Right ventricle myocardium (tissue), 1 donor: ENCODE results near the genes CIITA, DEXI and TNP2.

DNA sequence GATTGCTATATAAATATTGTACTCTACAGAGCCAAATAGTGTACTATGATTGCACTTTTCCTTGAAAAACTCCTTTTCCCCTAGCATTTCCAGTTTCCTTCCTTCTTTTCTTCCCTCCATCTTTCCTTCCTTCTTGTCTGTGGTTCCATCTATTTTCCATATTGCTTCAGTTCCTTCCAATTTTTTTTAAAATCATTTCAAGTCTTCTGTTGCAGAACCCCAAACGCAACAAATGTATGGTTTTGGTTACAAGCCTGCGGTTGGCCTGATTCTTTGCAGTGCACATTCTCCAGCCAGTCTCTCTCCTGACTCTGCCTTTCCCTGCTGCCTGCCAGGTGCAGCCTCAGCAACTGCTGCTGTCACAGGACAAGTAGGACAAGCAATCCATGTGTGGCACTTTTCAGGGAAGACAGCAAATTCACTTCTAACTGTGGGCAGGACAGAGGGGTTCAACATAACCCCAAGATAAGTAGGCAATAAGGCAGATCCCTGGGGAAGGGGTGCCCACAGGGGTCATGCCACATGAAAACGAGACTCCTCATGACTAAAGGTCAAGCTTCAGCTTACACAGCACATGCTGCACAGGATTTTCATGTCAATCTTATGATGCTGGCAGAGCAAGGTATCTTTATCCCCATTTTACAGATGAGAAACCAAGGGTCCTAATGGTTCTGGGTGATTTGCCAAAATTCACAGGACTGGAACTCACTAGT lies 24.1 kb downstream of the EMP2 start:
- PRO-cap, 2 experiments, result no peak in any of the 2 experiments

GRCh38 chr16:10558371-10559626 lies 21.6 kb downstream of the EMP2 start:
- PRO-cap, 2 experiments, result peak in 2 of 2 experiments; most common plus-strand start chr16:10558802 (in 2); most common minus-strand start chr16:10559146 (in 2)

DNA sequence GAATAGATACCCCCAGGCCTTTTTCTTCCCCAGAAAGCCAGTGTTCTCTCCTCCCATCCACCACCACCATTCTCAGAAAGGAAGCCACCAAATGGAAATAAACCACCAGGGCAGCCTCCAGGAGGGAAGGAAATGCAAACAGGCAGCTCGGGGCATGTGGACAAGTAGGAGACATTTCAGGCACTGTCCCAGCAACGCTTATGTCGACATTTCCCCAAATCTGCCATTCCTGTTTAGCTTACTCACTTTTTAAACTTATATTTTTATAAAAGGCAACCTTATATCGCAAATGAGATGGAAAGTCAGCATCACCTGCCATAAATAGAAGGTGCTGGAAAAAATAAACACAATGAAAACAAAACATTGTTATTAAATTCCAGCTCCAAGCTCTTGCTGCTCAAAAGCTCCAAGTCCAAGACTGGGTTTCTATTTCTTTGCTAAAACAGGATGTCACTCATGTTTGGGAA lies 15.7 kb downstream of the EMP2 start:
- PRO-cap, 2 experiments, result no peak in any of the 2 experiments

- PRO-cap, 2 experiments, result no peak in any of the 2 experiments
Observed at GRCh38 chr16:10646705-10647466, 47.8 kb downstream of the TEKT5 start.

- PRO-cap, 2 experiments, result no peak in any of the 2 experiments
Observed at GRCh38 chr16:10688284-10688774, 6.4 kb downstream of the TEKT5 start.

GRCh38 chr16:10866135-10866766 lies 10.8 kb upstream of the CIITA start:
- PRO-cap, 2 experiments, result no peak in any of the 2 experiments

DNA sequence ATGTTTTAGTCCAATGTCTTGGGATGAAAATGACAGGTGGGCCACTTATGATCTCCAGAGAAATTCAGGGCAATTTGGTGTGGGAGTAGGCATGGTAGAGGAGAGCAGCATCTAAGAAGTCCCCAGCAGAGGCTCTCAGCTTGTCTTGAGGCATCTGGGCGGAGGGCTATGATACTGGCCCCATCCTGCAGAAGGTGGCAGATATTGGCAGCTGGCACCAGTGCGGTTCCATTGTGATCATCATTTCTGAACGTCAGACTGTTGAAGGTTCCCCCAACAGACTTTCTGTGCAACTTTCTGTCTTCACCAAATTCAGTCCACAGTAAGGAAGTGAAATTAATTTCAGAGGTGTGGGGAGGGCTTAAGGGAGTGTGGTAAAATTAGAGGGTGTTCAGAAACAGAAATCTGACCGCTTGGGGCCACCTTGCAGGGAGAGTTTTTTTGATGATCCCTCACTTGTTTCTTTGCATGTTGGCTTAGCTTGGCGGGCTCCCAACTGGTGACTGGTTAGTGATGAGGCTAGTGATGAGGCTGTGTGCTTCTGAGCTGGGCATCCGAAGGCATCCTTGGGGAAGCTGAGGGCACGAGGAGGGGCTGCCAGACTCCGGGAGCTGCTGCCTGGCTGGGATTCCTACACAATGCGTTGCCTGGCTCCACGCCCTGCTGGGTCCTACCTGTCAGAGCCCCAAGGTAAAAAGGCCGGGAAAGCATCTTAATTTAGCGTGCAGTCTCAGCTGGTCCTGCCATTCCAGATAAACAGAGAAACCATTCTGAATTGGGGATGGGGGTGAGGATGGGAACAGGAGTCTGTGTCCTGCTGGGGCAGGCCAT lies at the start of gene CIITA:
CIITA (plus strand) TSS at position 510 of the 831 bp plus-strand sequence.
- PRO-cap, 2 experiments, result no peak in any of the 2 experiments

DNA sequence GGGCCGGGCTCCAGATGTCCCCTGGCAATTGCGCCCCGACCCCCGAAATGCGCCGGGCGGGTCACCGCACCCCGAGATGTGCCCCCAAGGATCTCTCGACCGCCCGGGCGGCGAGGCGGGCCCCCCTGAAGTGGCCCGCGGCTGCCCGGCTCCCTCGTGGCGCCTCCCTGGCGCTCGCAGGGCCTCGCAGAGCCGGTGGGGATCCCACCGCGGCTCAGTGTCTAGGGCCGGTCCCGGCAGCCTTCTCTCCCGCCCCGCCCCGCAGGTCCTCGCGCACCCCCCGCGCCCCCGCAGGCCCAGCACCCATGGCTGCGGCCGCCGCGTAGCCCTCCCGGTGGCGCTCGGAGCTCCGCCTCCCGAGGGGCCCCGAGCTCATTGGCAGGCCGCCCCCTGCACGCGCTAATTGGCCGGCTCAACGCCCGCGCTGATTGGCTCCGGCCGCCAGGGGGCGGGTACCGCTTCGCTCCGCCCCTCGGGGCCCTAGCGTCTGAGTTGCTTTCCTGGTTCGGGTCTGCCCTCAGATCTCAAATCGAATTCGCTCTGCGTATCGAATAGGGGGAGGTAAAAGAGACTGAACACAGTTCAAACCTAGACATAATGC lies at the start of gene DEXI:
DEXI (minus strand) TSS at position 343 of the 601 bp plus-strand sequence.
- PRO-cap, 2 experiments, result peak in 2 of 2 experiments; most common plus-strand start position 483 of the sequence (in 2); most common minus-strand start position 313 of the sequence (in 2)

GRCh38 chr16:11136553-11137152 lies 119.4 kb downstream of the SOCS1 start:
- PRO-cap, 2 experiments, result no peak in any of the 2 experiments

- PRO-cap, 2 experiments, result no peak in any of the 2 experiments
Observed at GRCh38 chr16:11269044-11269490, at the start of gene TNP2. Gene TNP2, minus strand, starts transcription at chr16:11269325.

- PRO-cap, 2 experiments, result no peak in any of the 2 experiments
Observed at GRCh38 chr16:11315409-11316009, 29.8 kb upstream of the RMI2 start.

DNA sequence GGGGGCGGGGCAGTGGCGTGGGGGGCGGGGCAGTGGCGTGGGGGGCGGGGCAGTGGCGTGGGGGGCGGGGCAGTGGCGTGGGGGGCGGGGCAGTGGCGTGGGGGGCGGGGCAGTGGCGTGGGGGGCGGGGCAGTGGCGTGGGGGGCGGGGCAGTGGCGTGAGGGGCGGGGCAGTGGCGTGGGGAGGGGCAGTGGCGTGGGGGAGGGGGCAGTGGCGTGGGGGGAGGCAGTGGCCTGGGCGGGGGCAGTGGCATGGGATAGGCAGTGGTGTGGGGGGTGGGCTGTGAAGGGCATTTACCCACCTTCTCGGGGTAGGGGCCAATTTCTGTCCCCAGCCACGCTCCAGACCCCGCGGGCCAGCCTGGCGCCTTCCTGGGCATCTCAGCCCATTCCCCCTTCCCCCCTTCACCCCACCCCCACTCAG lies 33.1 kb downstream of the ENSG00000188897 start:
- PRO-cap, 2 experiments, result no peak in any of the 2 experiments

GRCh38 chr16:11506741-11507400 lies 20.2 kb downstream of the ENSG00000188897 start:
- PRO-cap, 2 experiments, result no peak in any of the 2 experiments

- PRO-cap, 2 experiments, result no peak in any of the 2 experiments
Observed at GRCh38 chr16:11547432-11548219, 20.6 kb upstream of the ENSG00000188897 start.

DNA sequence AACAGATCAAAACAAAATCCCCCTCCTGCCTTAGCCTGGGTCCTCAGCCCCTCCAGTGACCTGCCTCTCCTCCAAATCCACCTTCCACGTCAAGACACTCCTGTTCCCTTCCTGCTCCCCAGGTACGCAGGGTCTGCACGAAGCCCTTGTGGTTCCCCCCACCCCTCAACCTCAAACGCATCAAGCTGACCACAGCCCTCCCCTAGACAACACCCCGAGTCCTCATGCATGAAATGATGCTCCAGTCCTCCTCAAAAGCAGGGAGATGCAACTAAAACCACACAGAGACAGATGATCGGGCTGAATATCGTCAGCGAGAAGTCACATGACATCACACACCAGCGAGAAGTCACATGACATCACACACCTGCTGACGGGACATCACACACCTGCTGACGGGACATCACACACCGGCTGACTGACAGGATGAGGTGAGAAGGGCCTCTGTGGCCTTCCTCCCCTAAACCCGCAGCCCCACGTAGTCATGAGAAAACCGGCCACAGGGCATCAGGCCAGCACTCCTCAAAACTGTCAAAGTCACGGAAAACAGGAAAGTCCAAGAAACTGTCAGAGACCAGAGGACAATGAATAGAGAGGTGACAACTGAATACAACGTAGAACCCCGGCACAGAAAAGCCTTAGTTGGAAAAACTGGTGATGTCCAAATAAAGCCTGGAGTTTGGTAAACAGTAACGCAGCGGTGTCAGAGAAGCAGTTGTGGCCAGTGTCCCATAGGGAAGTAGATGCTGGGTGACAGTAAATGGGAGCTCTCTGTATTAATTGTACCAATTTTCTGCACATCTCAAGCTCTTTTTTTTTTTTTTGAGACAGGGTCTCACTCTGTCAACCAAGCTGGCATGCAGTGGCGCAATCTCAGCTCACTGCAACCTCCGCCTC lies 14.3 kb downstream of the LITAF start:
- PRO-cap, 2 experiments, result no peak in any of the 2 experiments

- PRO-cap, 2 experiments, result no peak in any of the 2 experiments
Observed at GRCh38 chr16:11576567-11577511, 9.9 kb downstream of the LITAF start.

DNA sequence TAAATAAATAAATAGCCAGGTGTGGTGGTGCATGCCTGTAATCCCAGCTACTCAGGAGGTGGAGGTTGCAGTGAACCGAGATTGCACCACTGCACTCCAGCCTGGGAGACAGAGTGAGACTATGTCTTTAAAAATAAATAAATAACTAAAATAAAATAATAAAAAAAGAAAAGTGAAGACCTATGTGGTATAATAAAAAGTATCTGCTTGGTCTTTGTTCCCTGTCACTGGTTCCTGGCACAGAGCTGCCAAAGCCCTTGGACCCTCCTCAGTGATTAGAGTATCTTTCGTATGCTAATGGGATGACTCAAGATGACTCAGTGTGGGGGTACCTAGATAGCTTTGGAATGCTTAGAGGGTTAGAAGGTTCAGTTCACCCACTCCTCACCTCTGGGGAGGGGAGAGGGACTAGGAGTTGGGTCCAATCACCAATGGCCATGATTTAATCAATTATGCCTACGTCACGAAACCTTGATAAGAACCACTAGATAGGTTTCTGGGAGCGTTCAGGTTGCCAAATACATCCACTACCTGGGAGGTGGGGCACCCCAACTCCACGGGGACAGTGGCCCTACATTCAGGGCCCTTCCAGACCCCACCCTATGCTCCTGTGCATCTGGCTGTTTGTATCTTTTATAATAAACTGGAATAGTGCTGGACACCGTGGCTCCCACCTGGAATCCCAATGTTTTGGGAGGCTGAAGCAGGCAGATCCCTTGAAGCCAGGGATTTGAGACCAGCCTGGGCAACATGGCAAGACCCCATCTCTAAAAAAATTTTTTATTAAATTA lies 29.0 kb upstream of the LITAF start:
- PRO-cap, 2 experiments, result no peak in any of the 2 experiments

DNA sequence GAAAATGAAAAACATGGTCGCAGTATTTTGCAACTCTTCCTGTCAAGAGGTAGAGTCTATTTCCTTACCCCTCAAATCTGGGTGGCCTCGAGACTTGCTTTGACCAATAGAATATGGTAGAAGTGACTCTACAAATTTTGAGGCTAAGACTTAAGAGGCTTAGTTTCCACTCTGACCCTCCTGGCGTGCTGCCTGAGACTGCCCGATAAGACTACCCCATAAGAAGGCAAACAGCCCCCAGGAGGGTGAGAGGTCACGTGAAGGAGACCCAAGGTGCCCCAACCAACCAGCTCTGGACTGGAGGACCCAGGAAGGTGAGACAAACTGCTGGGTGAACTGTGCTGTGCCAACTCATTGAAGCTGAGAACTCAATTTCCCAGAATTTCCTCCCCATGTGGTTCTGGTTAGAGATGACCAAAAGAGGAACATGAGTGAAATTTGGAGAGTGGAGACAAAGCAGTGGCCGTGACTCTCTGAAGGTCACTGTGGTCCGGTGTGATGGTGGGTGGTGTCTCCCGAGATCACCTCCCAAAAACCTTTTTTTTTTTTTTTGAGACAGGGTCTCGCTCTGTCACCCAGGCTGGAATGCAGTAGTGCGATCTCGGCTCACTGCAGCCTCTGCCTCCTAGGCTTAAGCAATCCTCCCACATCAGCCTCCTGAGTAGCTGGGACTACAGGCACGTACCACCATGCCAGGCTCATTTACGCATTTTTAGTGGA lies 38.2 kb upstream of the LITAF start:
- PRO-cap, 2 experiments, result no peak in any of the 2 experiments

DNA sequence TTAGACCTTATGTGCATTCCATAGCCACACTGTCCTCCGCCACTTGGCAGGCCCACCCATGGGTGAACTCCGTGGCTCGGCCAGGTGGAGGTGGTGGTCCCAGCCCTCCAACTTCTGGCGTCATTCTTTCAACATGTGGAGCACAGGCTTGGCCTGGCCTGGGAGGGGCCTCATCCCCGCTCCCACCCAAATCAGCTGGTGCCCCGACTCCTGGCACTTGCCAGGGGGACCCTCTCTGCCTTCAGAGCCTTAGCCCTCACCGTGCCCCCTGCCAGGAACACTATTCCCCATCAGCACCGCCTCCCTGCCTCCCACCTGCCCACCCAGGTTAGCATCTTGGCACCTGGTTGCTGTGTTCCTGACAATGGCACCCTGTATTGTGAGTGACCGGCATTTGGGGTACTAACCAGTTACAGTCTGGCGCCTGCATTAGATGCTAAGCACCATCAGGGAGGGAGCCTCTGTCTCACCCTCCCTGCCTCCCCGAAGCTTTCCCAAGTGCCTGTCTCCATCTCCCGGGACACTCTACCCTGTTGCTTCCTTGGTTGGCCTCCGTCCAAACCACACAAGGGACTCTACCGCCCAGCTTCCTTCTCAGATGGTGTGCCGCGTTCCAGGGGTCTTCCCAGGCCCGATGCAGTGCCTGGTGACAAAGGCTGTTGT lies 6.4 kb downstream of the SNN start:
- PRO-cap, 2 experiments, result no peak in any of the 2 experiments

DNA sequence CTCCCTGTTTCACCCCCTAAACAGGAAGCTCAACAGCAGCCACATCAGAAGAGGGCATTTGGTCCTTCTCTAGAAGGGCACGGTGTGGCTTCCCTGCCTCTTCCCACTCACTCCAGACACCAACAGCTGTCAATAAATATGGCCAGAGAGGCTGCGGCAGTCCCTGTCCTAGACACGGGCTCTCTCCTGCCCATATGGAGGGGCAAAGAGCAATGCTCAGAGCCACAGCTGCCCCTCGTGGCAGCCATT lies 29.4 kb downstream of the SNN start:
- PRO-cap, 2 experiments, result no peak in any of the 2 experiments